ENCODE measurements around the genes GNG12, ANKRD13C and AK5.

DNA sequence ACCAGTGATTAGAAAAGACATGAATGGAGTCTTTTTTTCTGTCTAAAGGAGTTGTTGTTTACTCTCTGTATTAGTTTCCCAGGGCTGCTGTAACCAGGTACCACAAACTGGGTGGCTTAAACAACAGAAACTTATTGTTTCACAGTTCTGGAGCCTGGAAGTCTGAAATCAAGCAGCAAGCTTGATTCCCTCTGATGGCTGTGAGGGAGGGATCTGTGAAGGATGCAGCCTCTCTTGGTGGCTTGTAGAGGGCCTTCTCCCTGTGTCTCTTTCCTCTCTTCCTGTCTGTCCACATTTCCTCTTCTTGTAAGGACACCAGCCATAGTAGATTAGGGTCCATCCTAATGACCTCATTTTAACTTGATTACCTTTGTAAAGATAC is 104.9 kb upstream of the GADD45A start:
- RAMPAGE, long total RNA = no peak

- RAMPAGE, long total RNA = no peak
- RRBS = no CpG with 5 or more reads among the region's 9 CpGs
These were observed 66.3 kb upstream of the GADD45A start for GRCh38 chr1:67618510-67619199.

DNA sequence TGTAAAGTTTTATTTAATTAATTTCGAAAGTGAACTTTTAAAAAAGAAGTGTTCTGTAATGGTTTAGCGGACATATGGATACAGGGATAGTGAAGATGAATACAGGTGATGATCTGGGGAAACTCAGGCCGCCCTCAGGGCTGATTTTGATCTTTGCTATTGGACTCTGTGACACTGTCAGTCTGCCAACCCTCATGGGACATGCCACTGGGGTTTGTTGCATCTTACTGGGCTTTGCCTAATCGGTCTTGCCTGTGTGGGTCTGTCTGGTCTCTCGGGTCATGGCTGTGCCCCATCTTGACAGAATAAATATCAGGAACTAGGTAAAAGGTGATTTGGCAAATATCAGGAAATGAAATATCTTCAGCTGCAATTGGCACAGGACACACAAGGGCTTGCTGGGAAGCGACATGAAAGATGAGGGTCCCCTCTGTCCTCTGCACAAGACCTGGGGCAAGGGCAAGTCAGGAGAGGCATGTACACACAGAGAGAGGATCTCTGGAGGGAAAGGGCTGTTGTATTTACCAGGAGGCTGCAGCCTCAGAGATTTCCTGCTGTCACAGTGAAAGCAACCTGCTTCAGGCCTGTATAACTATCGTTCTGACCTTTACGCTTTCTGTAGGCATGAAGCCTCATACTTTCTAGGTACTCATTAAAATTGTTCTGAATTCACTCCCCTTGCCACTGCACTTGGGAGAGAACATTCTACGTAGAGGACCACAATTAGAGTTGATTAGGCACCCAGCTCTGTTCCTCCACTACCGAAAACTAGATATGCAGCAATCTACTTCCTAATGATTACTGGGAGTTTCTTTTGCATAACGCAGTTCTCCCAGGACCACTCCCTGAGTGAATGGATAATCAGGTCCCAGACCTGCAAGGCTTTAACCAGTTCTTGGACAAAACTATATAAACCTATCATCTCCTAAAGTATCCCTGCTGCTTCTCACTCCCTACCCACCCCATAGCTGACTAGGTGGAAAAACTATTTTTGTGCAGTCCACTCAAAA is 51.9 kb upstream of the GADD45A start:
- RAMPAGE, long total RNA = no peak
- RRBS = no CpG with 5 or more reads among the region's 11 CpGs

DNA sequence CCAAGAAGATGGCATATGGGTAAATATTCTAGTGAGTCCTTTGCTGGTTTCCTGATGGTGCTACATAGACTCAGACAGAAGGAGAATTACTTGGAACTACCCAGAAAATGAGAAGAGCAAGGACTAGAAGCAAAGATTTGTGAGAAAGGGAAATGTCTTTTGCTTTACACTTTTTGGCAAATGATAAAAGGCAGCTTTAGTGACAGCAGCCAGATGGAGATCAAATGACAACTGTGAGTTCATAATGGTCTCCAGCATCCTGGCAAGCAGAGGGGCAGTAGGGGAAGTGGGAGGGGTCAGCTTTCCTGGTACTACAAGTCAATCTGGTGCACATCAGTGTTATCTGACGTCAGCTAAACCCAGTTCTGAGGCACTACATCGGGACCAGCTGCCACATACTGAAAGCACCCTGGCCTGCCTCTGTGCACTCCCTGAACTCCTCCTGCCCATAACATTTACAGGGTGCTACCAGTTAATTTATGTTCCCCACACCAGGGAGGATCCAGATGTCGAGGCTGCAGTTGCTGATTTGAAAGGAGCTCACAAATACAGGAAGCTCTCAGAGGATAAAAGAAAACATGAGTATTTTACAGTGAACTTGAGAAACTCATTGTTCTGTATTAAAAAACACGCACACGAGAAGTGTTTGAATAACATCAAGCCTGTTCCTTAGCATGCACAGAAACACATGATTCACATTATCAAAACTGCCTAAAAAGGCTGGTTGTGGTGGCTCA is 10.4 kb upstream of the GADD45A start:
- RAMPAGE, long total RNA = no peak
- RRBS = no CpG with 5 or more reads among the region's 5 CpGs

- RAMPAGE, long total RNA = start-site peak on the minus strand at chr1:67833388-67833472, 1,352 and 321 reads in 2 replicates
- RRBS = under 1% methylated on average over 31 of the region's 97 CpGs
These were observed at the start of gene GNG12 for GRCh38 chr1:67832996-67834078. Gene GNG12 (minus strand): TSS chr1:67833467.

GRCh38 chr1:67840352-67841018 is 7.2 kb upstream of the GNG12 start:
- RAMPAGE, long total RNA = no peak
- RRBS = no CpG with 5 or more reads among the region's 2 CpGs

- RAMPAGE, long total RNA = no peak
- RRBS = no CpG with 5 or more reads among the region's 6 CpGs
These were observed 1.3 kb downstream of the DEPDC1 start for GRCh38 chr1:68495424-68496211.

- RAMPAGE, long total RNA = no peak
- RRBS = no CpG with 5 or more reads among the region's 17 CpGs
These were observed 447.4 kb upstream of the LRRC7 start for GRCh38 chr1:69120215-69120796.

- RAMPAGE, long total RNA = start-site peak on the minus strand at chr1:70354689-70354727, 54 and 62 reads in 2 replicates
- RRBS = no CpG with 5 or more reads among the region's 50 CpGs
These were observed at the start of gene ANKRD13C for GRCh38 chr1:70354589-70355455. Gene ANKRD13C (minus strand): TSS chr1:70354722.

DNA sequence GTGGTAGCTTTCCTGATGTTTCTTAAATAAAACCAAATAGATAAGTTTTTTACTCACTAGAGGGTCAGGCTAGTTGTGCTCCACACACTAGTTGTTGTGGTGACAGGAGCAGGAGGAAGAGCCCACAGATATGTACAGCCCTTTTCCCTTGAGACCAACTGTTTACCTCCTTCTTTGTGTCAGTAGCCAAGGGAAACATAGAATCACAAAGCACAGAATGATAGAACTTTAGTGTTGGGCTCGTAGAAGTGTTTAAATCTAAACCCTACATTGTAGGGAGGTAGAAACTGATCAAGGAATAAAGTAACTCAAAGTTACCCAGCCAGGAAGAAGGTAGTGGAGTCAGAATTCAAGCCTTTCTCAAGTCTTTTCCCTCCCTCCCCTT is 309.1 kb downstream of the CTH start:
- RAMPAGE, long total RNA = no peak
- RRBS = no CpG with 5 or more reads among the region's 1 CpG

DNA sequence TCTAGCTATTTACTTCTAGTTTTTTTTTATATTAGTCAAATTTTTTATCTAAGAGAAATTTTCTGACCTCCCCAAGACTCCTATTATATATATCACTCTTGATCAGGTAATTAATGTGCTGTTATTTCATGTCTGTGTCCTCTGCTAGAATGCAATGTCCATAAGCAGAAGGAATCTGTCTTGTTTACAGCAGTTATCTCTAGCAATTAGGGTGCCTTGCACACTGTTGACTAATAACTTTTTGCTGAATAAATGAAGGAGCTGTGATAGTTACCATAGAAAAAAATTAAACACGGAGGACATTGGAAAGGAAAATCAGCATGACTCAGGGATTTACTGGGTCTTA is 183.5 kb downstream of the PTGER3 start:
- RAMPAGE, long total RNA = no peak
- RRBS = no CpG with 5 or more reads among the region's 1 CpG

GRCh38 chr1:74731005-74732254 is 1.4 kb downstream of the CRYZ start:
- RAMPAGE, long total RNA = no peak
- RRBS = no CpG with 5 or more reads among the region's 13 CpGs

- RAMPAGE, long total RNA = no peak
- RRBS = 17% methylated on average over 9 of the region's 30 CpGs
These were observed 8.9 kb upstream of the LHX8 start for GRCh38 chr1:75125297-75125747.

DNA sequence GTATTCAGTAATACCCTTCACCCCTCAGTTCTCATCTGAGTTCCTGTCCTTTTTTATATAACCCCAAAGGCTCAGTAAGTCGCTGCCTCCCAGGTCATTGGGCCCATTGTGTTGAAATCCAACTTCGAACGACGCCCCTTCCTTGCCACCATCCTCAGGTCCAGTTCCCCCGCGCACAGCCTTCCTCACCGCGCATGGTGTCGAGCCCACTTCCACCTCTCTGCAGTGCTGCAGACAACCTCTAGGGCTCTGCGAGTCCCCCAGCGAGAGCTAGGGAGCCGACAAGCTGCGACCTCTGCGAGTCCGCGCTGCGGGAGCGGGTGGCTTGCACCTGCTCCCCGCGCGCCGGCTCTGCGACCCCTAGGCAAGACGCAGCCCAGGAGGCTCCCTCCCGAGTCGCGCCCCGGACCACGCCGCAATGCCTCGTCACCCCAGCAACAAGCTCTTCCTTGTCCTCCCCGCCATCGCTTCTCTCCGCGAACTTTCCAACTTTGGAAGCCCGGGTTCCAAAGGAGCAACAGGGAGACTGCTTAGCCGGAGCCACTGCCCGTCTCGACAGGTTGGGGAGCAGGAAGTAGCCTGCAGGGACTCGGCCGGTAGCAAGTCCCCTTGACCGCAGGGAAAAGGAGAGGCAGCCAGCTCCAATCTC is 3.9 kb upstream of the SLC44A5 start:
- RAMPAGE, long total RNA = no peak
- RRBS = 2% methylated on average over 18 of the region's 42 CpGs

- RAMPAGE, long total RNA = no peak
- RRBS = no CpG with 5 or more reads among the region's 1 CpG
These were observed 123.6 kb downstream of the ST6GALNAC3 start for GRCh38 chr1:76198154-76198634.

- RAMPAGE, long total RNA = no peak
- RRBS = no CpG with 5 or more reads among the region's 5 CpGs
These were observed 220.0 kb downstream of the ST6GALNAC3 start for GRCh38 chr1:76294511-76294941.

DNA sequence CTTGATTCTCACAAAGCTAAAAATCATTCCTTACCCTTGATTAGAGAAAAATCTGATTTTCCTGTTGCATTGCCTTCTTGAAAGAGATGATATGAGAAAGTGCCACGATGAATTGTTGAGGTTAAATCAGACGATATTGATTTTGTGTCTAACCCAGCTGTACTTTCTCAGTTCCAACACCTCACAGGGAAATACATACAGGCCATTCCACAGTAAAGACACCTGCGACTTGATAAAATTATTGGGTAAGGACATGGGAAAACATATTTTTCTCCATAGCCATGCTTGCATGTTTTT is 255.5 kb upstream of the ST6GALNAC5 start:
- RAMPAGE, long total RNA = no peak
- RRBS = no CpG with 5 or more reads among the region's 3 CpGs

- RAMPAGE, long total RNA = no peak
- RRBS = 2% methylated on average over 9 of the region's 20 CpGs
These were observed 1.7 kb downstream of the ST6GALNAC5 start for GRCh38 chr1:76868918-76869414.

DNA sequence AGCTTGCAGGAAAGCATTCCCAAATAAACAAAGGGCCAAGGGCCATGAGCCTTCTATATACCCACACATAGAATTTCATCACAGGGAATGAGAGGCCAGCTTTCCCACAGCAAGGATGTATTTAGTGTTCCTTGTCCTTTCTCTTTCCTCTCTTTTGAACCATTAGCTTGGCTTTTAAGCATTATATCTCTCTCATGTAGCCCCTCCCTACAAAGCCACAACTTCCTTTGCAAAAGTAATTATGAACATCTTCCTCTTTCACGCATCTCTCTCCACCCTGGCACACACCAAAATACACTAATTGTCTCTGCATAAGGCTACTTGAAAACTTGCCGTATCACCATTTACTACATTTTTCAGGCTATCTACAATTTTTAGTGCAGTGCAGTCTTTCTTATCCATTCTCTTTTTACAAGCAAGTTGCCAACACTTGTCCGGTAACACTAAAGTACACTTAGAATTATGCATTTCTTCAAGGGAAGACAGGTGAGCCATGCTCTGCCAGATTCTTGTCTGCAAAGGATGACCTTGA is 1.8 kb upstream of the AK5 start:
- RAMPAGE, long total RNA = no peak
- RRBS = no CpG with 5 or more reads among the region's 3 CpGs

DNA sequence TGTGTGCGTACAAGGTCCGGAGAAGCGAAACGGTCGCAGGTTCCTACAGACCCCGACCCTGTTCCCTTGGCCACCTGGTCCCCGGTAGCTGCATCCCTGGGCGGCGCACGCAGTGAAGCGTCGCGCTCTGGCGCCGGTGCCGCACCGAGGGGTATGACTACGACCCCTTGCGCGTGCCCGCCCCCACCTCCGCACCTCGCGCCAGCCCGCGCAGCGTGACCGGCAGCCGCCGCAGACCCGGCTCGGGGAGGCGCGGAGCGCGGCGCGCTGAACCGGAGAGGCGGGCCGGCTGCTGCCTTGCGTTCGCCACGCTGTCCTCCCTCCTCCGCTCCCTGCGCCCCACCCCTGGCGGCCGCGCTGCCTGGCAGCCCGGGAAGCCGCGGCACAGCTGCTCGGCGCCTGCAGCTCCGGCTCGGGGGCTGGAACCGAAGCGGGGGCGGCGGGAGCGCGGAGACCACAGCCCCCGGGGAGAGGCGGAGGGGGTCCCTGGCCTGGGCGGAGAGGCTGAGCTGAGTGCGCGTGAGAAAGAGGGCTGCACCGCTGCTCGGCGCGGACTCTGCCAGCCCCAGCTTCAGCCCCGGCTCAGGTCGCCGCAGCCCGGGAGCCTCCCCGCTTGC is at the start of gene AK5:
TSS of gene AK5 (plus strand) at position 348 of the 617 bp plus-strand sequence.
- RAMPAGE, long total RNA = no peak
- RRBS = 2% methylated on average over 58 of the region's 76 CpGs

Measured in epithelial cell of proximal tubule (primary cell).